SK-N-SH (cell line): ENCODE data around the genes EID2 and ZNF780B.

DNA sequence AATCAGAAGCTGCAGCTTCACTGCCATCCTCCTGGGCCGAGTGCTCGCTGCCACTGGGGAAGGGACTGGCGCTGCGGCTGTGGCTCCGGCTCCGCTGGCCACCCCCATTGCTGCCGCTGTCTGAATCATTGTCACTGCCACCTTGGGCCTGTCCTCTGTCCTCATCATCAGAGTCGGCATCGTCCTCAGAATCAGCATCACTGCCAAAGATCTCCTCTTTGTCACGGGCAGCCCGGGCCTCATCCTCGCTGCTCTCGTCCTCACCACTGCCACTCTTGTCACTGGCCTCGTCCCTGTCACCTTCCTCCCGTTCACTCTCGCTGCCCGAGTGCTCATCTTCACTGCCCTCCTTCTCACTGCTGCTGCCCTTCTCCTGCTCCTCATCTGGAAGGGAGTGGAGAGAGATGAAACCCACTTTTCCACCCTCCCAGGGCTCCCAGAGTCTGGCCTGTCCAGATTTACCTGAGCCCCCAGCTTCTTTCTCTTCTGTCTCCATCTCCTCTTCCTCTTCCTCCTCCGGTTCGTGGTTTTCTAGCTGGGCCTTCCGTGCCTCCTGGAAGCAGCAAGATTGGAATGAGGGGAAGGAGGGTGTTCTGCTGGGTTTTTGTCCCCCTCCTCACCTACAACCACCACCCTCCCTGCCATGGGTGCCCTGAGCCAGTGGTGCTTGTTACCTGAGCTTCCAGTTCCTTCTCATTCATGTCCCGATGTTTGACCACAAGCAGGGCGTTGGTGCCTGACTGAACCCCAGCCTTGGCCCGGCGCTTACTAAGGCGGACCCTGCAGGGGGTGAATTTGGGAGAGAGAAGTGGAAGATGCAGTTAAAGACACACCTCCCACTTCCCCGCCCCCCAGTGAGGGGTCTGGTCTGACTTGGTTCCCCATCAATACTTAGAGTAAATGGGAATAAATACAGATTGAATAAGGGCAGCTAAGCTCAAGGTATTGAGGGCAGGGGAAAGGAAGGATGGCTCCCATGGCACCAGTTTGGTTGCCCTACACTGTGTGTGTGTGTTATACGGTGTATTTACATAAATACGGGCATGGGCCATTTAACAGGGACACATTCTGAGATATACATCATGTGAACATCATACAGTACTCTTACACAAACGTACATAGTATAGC, 4.5 kb downstream of the PAF1 start:
- RRBS, result no CpG with 5 or more reads among the region's 29 CpGs
CAGE:
- cytosol, long polyA plus RNA, result no peak
- long polyA plus RNA, result no peak
- nucleus, long polyA plus RNA, result no peak

GRCh38 chr19:39405216-39405758, 1.4 kb upstream of the ZFP36 start:
- RRBS, result no CpG with 5 or more reads among the region's 18 CpGs
CAGE:
- cytosol, long polyA plus RNA, result no peak
- long polyA plus RNA, result no peak
- nucleus, long polyA plus RNA, result no peak

DNA sequence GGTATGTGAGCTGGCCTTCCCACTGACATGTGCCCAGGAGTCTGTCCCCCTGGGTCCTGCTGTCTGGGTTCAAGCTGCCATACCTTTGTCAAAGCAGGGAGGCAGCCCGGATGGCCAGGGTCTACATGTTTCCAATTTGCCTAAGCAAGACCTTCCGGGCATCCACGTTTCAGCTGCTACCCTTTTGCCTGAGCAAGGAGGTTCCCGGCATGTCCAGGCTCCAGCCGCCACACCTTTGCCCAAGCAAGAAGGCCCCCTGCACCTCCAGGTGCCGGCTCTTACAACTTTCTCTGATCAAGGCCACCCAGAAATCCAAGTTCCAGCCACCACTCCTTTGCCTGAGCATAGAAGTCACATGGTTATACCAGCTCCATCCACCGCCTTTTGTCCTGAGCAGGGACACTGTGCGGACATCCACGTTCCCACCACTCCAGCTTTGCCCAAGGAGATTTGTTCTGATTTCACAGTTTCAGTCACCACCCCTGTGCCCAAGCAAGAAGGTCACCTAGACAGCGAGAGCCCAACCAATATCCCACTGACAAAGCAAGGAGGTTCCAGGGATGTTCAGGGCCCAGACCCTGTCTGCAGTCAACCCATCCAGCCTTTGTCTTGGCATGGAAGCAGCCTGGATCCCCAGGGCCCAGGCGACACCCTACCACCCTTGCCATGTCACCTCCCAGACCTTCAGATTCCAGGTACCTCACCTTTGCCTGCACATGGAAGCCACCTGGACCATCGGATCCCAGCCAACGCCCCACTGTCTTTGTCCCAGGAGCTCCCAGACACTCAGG, 11.5 kb downstream of the PLEKHG2 start:
- RRBS, result 91% methylated on average over 5 of the region's 13 CpGs
CAGE:
- cytosol, long polyA plus RNA, result no peak
- long polyA plus RNA, result no peak
- nucleus, long polyA plus RNA, result no peak

GRCh38 chr19:39430697-39431594, 4.8 kb downstream of the RPS16 start:
- RRBS, result 66% methylated on average over 5 of the region's 25 CpGs
CAGE:
- cytosol, long polyA plus RNA, result no peak
- long polyA plus RNA, result no peak
- nucleus, long polyA plus RNA, result no peak

- RRBS, result no CpG with 5 or more reads among the region's 2 CpGs
CAGE:
- cytosol, long polyA plus RNA, result no peak
- long polyA plus RNA, result no peak
- nucleus, long polyA plus RNA, result no peak
These were observed 2.6 kb downstream of the SUPT5H start for GRCh38 chr19:39448074-39448348.

- RRBS, result 11% methylated on average over 10 of the region's 62 CpGs
CAGE:
- cytosol, long polyA plus RNA, result no peak
- long polyA plus RNA, result no peak
- nucleus, long polyA plus RNA, result no peak
These were observed 4.0 kb downstream of the DLL3 start for GRCh38 chr19:39502630-39503185.

DNA sequence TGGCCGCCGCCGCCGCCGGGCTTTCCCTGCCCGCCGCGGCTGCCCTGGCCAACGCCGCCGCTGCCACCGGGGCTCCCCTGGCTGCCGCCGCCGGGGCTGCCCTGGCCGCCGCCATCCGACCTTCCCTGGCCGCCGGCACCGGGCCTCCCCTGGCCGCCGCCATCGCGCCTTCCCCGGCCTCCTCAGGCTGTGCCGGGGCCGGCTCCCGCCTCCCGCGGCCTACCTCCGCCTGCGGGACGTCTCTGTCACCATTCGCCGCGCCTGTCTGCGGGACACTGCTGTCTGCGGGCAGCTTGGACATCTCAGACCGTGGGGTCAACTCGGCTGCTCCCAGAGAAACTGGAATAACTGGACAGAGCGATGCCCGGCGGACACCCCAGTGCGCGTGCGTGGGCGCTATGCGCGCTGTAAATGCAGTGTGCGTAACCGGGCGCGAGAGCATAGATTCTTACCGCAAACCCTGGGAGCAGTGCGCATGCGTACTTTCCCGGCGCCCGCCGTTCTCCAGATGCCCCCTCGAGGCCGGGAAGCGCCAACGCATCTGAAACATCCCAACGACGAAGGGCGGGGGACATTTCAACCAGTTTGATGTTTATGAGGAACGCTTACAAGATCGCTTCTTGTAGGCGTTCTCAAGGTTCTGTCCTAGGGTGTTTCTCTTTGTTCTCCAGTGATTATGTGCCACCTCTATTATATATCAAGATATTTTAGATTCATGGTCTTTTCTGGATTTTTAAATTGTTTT, at the start of gene EID2:
Gene EID2 (minus strand): TSS at position 383 of the 745 bp plus-strand sequence.
- RRBS, result 1% methylated on average over 36 of the region's 71 CpGs
CAGE:
- cytosol, long polyA plus RNA, result start-site peak on the minus strand centred at position 363 of the sequence, 45 bp wide, 124 and 87 reads in 2 replicates
- long polyA plus RNA, result no peak
- nucleus, long polyA plus RNA, result no peak

- RRBS, result 81% methylated on average over 6 of the region's 41 CpGs
CAGE:
- cytosol, long polyA plus RNA, result no peak
- long polyA plus RNA, result no peak
- nucleus, long polyA plus RNA, result no peak
These were observed 26.1 kb upstream of the FBL start for GRCh38 chr19:39872078-39872814.

DNA sequence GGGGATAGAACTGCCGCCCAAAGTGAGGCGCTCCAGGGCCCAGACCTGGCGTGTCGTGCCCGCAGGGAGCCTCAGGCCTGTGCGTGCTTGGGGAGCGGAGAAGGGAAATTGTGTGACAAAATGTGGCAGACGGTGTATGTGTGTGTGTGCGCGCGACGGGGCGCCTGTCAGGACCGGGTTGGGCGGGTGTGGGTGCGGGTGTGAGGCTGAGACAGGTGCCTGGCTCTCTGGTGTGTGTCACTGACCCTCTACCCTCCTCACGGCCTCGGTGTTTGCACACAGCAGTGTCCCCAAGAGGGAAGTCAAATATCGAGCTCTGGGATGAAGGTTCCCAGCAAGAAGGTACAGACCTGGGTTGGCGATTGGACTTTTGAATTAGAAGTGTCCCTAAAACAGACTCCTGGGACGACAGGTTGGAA, 340 bp downstream of the ZNF546 start:
- RRBS, result no CpG with 5 or more reads among the region's 21 CpGs
CAGE:
- cytosol, long polyA plus RNA, result no peak
- long polyA plus RNA, result no peak
- nucleus, long polyA plus RNA, result no peak

- RRBS, result no CpG with 5 or more reads among the region's 5 CpGs
CAGE:
- cytosol, long polyA plus RNA, result no peak
- long polyA plus RNA, result no peak
- nucleus, long polyA plus RNA, result no peak
These were observed 13.4 kb downstream of the ZNF780B start for GRCh38 chr19:40042573-40043102.

- RRBS, result 2% methylated on average over 12 of the region's 55 CpGs
CAGE:
- cytosol, long polyA plus RNA, result no peak
- long polyA plus RNA, result start-site peak on the minus strand at chr19:40056170-40056231, 30 and 48 reads in 2 replicates
- nucleus, long polyA plus RNA, result start-site peak on the minus strand at chr19:40056165-40056199, 30 and 32 reads in 2 replicates
These were observed at the start of gene ZNF780B for GRCh38 chr19:40055483-40056645. ZNF780B (minus strand) TSS chr19:40056231.

DNA sequence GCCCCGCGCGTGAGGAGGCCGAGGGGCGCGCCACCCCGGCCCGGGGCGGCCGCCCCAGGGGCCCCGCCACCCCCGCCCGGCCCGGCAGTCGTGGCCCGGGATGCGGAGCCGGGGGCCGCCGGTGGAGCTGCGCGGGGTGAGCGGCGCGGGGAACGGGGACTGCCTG, 184 bp downstream of the MAP3K10 start:
- RRBS, result 2% methylated on average over 20 of the region's 26 CpGs
CAGE:
- cytosol, long polyA plus RNA, result no peak
- long polyA plus RNA, result no peak
- nucleus, long polyA plus RNA, result no peak

- RRBS, result no CpG with 5 or more reads among the region's 8 CpGs
CAGE:
- cytosol, long polyA plus RNA, result no peak
- long polyA plus RNA, result no peak
- nucleus, long polyA plus RNA, result no peak
These were observed 5.5 kb downstream of the TTC9B start for GRCh38 chr19:40212693-40213067.

- RRBS, result no CpG with 5 or more reads among the region's 7 CpGs
CAGE:
- cytosol, long polyA plus RNA, result no peak
- long polyA plus RNA, result no peak
- nucleus, long polyA plus RNA, result no peak
These were observed 7.4 kb downstream of the PLD3 start for GRCh38 chr19:40355873-40356399.

GRCh38 chr19:40426495-40426862, 687 bp upstream of the SERTAD1 start:
- RRBS, result no CpG with 5 or more reads among the region's 11 CpGs
CAGE:
- cytosol, long polyA plus RNA, result no peak
- long polyA plus RNA, result no peak
- nucleus, long polyA plus RNA, result no peak

- RRBS, result no CpG with 5 or more reads among the region's 30 CpGs
CAGE:
- cytosol, long polyA plus RNA, result no peak
- long polyA plus RNA, result no peak
- nucleus, long polyA plus RNA, result no peak
These were observed 11.4 kb upstream of the LTBP4 start for GRCh38 chr19:40589406-40590463.

DNA sequence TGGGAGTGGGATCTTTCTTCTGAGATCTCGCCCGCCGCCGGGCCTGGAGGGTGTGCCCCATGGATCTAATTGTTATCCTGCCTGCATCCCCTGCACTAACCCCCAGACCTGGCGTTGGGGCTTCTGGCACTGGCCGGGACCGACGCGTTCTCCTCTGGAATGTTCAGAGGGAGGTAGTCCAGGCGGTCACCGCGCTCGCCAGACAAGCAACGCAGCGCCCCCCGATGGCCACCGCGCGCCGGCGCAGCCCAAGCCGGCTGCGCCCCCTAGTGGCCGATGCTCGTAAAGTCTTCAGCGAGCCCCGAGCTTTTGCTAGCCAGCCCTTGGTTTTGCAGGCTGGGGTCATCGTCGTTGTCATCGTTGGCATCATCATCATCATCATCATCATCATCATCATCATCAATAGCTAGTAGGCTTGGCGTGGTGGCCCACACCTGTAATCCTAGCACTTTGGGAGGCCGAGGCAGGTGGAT, 33.3 kb downstream of the LTBP4 start:
- RRBS, result 2% methylated on average over 13 of the region's 32 CpGs
CAGE:
- cytosol, long polyA plus RNA, result no peak
- long polyA plus RNA, result no peak
- nucleus, long polyA plus RNA, result no peak

DNA sequence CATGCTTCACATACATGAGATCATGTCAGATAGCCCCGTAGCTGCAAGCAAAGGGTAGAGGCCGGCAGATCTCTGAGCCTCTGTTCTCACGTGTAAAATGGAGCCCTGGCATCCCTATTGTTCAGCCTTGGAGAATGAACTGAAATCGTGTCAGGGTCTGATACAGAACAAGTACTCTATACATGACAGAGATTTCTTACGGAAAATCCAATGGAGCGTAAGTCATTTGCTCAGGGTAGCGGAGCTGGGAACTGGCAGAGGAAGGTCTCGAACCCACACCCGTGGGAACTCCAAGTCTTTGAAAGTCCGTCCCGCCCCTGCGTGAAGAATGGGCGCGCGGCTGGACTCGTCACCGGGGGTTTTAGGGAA, 315 bp downstream of the COQ8B start:
- RRBS, result 5% methylated on average over 3 of the region's 17 CpGs
CAGE:
- cytosol, long polyA plus RNA, result no peak
- long polyA plus RNA, result no peak
- nucleus, long polyA plus RNA, result no peak

DNA sequence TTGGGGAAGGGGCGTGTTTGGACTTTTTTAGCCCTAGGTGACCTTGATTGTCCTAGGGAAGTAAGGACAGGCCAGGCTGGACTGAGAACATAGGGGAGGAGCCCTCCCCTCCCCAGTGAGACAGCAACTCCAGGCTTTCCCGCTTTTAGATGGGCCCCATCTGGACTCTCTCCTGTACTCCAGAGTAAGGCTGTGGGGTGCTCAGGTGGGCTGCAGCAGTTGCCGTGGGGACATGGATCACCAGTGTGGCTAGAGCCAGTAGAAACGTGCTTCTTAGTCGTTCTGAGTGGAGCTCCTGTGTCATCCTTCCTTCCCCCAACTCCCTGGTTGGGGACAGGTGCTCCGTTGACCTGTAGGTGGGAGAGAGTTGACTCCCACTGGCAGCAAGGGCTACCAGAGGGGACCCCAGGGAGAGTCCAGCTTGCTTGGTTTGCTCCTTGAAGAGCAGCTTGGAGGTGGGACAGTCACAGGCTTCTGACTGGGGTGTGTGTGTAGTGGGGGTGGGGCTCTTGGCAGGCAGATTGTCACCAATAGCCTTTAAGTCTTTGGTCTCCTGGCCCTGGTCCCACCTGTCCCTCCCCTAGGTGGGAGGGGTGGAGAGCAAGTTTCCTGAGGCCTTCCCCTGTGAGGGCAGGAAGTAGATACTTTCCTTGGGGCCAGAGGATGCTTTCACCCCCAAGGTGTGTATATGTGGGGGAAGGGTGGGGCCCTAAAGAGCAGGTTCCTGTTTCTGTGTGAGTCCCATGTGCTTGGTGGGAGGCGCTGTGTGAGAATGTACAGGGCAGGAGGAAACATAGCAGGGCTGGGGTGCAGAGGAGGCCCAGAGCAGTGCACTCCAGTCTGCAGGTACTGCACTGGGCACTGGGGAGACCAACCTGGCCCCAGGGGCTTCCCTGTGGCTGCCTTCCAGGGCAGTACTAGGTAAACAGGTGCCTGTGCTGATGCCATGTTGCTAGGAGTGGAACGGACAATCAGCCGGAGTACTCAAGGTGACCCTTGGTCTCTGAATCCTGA, 4.7 kb downstream of the EGLN2 start:
- RRBS, result no CpG with 5 or more reads among the region's 9 CpGs
CAGE:
- cytosol, long polyA plus RNA, result no peak
- long polyA plus RNA, result no peak
- nucleus, long polyA plus RNA, result no peak

DNA sequence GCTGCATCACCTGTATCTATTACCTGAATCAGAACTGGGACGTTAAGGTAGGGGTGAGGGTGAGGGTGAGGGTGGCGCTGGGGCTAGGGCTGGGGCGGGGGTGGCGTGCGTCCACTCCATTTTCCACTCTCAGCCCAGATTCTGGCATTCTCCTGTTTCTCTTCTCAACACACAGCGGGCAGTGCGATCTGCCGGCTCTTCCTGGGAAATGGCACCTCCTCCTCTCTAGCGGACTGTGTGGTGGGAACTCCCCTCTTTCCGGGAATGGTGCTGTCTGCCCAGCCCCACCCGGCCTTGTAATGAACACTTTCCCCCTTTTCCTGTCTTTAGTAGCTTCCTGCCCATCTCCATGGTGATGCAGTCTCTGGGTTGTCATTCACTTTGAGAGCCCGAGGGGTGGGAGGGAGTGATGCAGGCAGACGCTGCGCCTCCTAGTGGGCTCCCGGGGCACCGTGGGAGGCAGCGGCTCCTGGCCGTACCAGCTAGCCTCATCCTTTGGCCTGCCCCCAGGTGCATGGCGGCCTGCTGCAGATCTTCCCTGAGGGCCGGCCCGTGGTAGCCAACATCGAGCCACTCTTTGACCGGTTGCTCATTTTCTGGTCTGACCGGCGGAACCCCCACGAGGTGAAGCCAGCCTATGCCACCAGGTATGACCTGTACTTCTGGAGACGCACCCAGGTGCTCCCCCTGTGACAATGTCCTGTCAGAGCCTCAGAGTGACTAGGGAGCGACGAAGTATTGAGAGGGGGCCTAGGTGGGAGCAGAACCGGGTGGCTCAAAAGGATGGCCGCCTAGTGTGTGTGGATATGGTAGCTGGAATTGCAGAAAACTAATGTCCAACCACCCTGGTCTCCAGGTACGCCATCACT, 7.9 kb downstream of the EGLN2 start:
- RRBS, result 4% methylated on average over 9 of the region's 32 CpGs
CAGE:
- cytosol, long polyA plus RNA, result no peak
- long polyA plus RNA, result no peak
- nucleus, long polyA plus RNA, result no peak